Measurements from ENCODE around the gene FAT2.

DNA sequence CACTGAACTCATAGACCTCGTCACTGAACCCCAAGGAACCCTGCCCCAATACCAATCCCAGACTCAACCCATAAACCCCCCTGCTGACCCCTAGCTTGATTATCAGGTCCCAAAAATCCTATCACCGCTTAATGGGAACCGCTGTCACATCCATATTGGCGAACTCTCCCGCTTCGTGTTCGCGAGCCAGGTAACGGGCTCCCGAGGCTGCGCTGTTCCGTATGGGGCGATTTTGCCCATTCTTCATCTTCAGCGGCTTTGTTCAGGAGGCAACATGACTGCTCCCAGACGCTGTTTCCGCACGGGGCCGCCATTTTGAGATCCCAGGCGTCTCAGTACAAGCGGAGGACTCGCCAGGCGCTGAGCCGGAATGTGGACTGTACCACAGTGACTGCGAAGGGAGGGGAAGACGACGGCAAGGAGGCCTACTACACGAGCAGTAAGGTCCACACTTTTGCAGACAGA is 41.5 kb upstream of the ZNF300 start:
- RRBS, result no CpG with 5 or more reads among the region's 27 CpGs

GRCh38 chr5:151054520-151055051 is 26.2 kb downstream of the TNIP1 start:
- RRBS, result no CpG with 5 or more reads among the region's 5 CpGs

GRCh38 chr5:151056519-151057303 is 24.1 kb downstream of the TNIP1 start:
- RRBS, result no CpG with 5 or more reads among the region's 25 CpGs

DNA sequence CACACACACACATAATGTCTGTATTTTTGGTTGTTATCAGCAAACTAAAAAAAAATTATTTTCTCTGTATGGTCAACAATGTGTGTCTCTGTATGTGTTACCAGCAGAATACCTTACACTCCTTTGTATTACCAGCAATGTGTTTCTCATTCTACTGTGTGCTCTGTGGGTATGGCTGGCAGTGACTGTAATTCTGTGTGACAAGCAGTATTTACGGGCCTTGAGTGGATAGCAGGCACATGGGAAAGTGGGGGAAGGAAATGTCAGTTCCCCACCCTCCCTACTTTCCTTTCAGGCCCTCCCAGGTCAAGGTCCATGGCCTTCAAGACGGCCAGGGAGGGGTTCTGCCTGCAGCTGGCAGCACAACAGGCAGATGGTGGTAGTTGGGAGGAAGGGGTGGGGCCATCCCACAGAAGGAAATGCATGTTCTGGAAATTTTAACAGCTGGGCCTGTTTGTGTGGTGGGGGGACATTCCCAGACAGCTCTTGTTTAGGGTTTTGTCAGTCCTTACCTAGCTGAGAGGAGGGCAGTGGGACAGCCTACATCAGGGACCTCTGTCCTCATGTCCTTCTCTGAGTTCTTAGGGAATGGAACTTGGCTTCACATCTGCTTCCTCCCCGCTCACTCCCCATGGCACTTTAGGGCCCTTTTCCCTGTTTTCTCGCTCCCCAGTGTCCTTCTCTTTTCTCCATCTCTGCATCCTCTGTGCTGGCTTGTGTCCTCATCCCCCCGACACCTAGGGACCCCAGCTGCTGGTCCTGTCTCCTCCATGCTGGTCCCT is 14.6 kb upstream of the TNIP1 start:
- RRBS, result no CpG with 5 or more reads among the region's 5 CpGs

DNA sequence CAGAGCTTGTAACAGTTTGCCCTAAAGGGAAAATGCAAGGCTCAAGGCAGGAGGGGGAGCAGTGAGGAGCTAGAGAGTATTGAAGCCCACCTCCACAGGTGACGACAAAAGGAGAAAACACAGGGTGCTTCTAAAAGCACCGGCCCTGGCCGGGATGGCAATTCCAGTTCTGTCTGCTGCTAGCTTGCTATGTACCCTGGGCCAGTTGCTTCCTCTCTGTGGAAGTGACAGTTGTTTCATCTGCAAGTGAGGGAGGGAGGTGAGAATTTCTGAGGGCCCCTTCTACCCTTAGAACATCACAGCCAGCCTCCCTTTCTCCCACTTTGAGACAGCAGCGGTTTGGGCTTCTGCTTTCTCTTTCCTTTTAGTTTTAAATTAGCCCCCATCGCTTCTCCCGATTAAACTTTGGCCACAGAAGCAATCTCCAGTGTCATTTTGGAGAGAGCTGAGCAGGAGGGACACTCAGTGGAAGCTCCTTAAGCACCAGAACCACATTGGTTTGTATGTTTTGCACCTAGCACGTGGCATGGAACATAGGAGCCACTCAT is 17.3 kb upstream of the TNIP1 start:
- RRBS, result no CpG with 5 or more reads among the region's 7 CpGs

- RRBS, result no CpG with 5 or more reads among the region's 5 CpGs
Observed at GRCh38 chr5:151101730-151102268, 21.0 kb upstream of the TNIP1 start.

- RRBS, result no CpG with 5 or more reads among the region's 10 CpGs
Observed at GRCh38 chr5:151133008-151133744, 24.4 kb downstream of the ANXA6 start.

DNA sequence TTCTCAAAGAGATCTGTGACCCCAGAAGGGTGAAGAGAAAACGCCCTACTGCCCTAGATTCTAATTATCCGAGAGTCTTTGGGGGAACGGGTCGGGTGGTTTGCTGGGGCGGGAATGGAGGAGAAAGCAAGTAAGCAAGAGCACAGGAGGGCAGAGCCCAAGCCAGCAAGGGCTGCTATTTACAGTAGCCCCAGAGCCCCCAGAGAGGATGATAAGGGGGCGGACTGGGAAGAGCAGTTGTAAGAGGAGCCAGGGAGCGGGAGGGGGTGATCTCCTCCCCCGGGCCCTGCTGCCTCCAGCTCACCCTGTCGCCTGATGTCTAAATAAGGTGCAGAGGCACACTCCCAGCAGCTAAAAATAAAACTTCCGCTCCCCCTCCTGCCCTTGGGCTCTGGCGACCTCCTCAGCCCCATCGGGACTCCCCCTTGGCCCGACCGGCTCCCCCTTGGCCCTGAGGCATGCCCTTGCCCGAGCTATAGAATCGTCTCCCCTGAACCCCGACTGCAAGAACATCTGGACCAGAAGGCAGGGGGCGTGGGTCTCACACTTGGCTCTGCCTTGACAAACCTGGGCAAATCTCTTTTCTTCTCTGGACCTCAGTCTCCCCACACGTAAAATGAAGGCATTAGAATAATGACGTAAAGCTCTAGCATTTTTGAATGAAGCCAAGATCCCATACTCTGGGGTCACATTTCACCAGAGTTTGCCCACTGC is 14.5 kb upstream of the CCDC69 start:
- RRBS, result no CpG with 5 or more reads among the region's 20 CpGs

- RRBS, result no CpG with 5 or more reads among the region's 1 CpG
Observed at GRCh38 chr5:151434409-151434848, 13.0 kb upstream of the SLC36A1 start.

GRCh38 chr5:151590995-151591729 is at the start of gene FAT2:
TSS of gene FAT2 (minus strand) at chr5:151591331.
- RRBS, result no CpG with 5 or more reads among the region's 13 CpGs

GRCh38 chr5:151660816-151661228 is 25.9 kb downstream of the SPARC start:
- RRBS, result no CpG with 5 or more reads among the region's 7 CpGs

GRCh38 chr5:152026360-152026948 is 101.8 kb upstream of the GLRA1 start:
- RRBS, result no CpG with 5 or more reads among the region's 8 CpGs

DNA sequence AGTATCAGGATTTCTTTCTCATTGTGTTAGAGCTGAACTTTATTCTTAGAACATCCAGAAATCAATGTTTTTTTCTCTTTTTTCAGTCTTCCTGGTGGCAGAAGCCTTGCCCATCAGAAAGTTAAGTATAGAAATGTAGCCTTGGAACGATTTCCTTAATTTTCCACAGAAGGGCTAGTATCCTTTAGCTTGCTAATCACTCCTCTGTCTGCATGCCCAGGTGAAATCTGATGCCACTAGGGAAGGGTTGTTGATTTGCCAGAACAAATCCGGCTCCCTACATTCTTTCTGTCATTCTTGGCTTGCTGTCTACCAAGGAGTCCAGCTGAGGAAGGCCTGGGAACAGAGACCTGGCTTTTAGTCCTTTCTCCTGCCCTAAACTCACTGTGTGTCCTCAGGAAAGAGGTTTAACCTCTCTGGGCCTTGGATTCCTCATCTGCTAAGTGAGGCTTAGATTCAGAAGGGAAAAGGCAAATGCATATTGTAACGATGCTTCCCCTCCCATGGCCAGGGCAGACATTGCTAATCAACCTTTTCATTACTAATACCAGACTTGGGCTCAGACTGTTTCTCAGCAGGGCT is 3.8 kb downstream of the GALNT10 start:
- RRBS, result no CpG with 5 or more reads among the region's 3 CpGs

DNA sequence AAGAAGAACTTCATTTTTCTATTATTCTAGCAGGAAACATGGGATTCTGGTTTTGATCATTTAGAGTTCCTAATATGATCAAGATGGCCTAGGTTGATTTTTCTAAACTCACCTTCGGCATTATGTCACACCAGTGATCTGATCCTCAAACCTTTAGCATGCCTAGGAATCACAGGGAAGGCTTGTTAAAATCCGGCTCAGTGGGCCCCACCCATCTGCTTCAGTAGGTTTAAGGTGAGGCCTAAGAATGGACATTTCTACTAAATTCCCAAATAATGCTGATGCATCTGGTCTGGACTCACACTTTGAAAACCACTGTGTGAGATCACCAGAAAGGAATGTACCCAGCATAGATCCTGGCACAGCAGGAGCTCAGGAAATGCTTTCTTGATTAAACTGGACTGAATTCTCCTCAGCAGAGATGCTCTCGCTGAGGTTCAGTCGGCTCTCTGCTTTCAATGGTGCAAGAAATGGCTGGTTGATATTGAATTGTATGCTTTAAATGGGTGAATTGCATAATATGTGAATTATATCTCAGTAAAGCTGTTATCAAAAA is 77.8 kb upstream of the SAP30L start:
- RRBS, result no CpG with 5 or more reads among the region's 4 CpGs

GRCh38 chr5:154384458-154385031 is 61.3 kb upstream of the SAP30L start:
- RRBS, result no CpG with 5 or more reads among the region's 8 CpGs

DNA sequence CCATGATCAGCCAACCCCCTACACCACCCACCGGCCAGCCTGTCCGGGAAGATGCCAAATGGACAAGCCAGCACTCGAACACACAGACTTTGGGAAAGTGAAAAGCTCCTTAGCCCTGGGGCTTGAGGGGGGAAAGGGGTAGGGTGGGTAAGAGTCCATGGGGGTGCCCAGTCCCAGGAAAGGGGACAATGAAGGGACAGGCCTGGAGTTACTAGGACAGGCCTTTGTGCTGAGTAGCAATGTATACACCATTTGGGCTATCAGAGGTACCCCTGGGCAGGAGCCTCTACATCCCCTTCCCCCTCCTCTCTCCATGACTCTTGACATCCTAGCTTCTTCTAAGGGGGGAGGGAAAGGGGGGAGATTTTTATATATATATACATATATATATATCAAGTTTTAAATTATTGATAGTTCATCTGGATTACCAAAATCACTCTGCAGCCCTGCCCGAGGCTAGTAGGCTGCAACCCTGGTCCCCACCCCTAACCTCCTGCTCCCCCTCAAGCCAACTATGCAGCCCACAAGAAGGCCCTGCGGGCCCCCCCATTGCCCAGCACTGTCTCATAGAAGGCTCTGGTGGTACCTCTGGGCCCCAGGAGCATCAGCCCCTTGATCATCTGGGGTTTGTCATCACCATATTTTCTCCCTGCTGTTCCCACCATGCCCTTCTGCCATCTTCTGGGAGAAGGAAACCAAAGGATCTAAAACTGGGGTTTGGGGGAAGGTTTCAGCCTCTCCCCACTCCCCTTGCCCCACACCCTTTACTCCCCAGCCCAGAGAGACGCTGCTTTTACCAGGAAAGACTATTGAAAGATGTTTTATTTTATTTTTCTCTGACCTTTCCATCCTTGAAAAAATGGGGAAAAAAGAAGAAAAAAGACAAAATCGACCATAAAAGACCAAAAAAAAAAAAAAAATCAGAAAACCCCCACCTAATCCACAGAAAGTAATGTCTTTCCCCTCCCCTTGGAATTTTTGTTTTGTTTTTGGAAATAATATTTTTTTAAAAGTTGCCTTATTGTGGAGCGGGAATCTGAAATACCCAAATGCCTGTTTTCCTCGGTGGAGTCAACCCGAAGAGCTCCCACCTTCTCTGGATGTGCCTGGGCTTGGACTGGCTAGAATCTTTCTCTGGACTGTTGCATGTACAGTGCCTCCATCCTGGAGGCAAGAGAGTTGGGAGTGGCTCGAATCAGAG is 36.0 kb downstream of the FAXDC2 start:
- RRBS, result no CpG with 5 or more reads among the region's 11 CpGs

- RRBS, result no CpG with 5 or more reads among the region's 5 CpGs
Observed at GRCh38 chr5:154844725-154845350, 5.6 kb downstream of the FAXDC2 start.

DNA sequence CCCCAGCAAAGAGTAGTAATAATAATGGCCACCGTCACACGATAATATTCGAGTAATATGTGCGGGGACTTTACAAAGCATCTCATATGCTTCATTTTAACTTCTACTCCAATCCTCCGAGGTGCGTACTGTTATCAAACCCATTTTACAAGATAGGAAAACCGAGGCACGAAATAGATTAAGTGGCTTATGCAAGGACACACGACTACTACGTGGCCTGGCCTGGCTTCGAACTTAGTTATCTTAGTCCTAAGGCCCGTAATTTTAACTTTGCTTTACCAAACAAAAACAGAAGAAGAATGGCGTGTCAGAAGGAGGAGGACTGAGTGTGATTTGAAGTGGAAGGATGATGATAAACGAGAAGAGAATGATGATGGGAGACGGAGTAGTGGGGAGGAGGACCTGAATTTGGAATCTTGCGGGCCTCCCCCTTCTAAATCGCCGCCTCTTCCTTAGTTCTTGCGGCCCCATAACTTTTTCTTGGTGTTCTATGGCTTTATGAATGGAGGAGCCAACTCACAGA is 531 bp downstream of the CNOT8 start:
- RRBS, result no CpG with 5 or more reads among the region's 19 CpGs

- RRBS, result no CpG with 5 or more reads among the region's 5 CpGs
Observed at GRCh38 chr5:154891188-154891594, 32.8 kb downstream of the CNOT8 start.

- RRBS, result no CpG with 5 or more reads among the region's 6 CpGs
Observed at GRCh38 chr5:154907532-154908025, 30.4 kb downstream of the GEMIN5 start.

Measured in AG08470 (cell line).